Psoas muscle (tissue), 2 donors: Measurements from ENCODE around the genes OTUB2 and SERPINA5.

- PRO-cap, 2 experiments, result no peak in any of the 2 experiments
Observed at GRCh38 chr14:93181955-93182332, 2.8 kb downstream of the MOAP1 start.

DNA sequence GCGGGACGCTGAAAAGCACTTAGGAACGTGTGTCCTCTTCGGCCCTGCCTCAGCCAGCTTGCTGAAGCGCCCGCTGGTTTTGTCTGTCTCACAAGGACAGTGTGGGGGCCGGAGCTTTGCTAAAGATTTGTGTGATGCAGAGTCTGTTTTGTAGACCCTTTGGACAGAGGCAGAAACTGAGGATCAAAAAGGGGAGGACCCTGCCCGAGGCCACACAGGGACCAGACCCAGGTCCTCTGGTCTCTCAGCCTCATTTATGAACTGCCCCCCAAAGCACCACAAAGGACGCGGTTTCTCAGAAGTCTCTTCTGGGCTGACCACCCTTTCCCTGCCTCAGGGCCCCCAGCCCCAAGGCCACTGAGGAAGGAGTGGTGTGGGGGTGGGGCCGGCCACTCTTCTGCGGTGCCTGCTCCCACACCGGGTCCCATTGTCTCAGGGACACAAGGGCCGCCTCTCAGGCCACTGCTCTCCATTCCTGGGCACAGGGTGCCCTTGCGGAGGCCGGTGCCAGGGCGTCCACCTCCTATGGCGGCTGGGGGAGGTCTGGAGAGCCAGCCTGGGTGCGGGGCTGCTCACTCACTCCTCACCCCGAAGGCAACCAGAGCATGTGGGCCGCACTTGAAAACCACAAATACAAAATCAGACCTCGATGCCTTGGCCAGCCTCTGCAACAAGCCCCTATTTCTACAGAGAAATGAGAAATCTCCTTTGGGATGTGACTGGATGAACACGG, 44.2 kb downstream of the PRIMA1 start:
- PRO-cap, 2 experiments, result no peak in any of the 2 experiments

DNA sequence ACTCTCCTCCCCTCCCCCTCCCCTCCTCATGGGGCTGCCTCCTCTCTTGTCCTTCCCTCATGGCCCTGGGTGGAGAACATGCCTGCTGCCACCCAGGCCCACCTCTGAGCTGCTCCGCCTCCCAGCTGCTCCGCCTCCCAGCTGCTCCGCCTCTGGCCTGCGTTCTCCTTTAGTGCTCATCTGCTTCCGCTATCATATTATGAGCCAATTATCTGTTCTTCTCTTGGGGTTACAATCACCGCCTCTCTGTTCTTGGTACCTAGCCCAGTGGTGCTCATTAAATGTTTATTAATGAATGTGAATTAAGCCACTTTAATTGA, 32.1 kb upstream of the FAM181A start:
- PRO-cap, 2 experiments, result no peak in any of the 2 experiments

GRCh38 chr14:93980698-93981687, 4.6 kb upstream of the ASB2 start:
- PRO-cap, 2 experiments, result peak in 1 of 2 experiments; most common plus-strand start chr14:93981136 (in 1); most common minus-strand start chr14:93980889 (in 1)

DNA sequence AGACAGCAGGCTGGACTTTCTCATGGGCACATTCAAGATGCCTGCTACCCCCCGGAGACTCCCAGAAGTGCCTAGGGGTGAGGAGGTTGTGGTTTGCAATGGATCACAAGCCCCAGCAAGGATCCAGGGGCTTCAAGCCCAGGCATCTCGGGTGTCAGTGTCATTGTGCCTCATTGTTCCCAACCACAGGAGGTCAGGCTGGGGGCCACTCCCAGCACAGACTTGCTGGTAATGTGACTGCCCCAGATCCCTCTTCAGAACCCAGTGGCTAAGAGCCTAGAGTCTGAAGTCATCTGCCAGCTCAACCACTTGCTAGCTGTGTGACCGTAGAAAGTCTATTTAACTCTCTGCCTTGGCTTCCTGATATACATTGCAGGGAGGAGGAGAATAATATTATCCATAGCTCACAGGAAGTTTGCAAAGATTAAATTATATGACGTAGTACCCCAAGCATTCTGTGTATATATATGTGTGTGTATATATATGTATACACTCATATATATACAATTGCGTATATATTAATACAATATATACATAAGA, 7.7 kb upstream of the ASB2 start:
- PRO-cap, 2 experiments, result peak in 2 of 2 experiments; most common plus-strand start position 338 of the sequence (in 1); most common minus-strand start position 61 of the sequence (in 1)

- PRO-cap, 2 experiments, result no peak in any of the 2 experiments
Observed at GRCh38 chr14:94025942-94026555, at the start of gene OTUB2. TSS of gene OTUB2 (plus strand) at chr14:94026340.

DNA sequence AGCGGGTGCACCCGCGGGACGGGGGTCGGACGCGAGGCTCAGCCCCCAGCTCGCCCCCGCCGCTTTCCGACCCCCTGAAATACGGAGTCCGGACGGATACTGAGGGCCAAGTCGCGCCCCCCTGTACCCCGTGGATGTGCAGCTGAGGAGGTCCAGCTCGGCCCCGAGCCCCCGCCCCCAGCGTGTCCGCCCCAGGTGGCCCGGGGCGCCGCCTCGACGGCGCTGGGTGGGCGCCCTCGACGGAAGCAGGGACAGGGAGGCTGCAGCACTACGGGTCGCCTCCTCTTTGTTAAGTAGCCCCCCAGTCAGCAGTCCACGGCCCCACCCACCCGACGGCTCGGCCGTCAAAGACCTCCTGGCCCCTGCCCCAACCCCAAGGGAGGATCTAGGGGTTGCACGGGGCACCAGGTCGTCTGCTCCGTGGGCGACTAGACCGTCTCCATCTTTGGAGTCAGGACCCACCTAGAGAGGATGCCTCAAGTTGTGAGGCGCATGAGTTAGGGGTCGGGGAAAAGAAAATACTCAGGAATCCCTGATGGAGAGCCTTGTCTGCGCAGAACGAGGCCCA, 552 bp downstream of the OTUB2 start:
- PRO-cap, 2 experiments, result no peak in any of the 2 experiments

- PRO-cap, 2 experiments, result no peak in any of the 2 experiments
Observed at GRCh38 chr14:94078270-94078712, 2.7 kb downstream of the DDX24 start.

- PRO-cap, 2 experiments, result no peak in any of the 2 experiments
Observed at GRCh38 chr14:94290757-94291103, 2.3 kb downstream of the SERPINA10 start.

GRCh38 chr14:94305743-94306462, 12.8 kb upstream of the SERPINA10 start:
- PRO-cap, 2 experiments, result no peak in any of the 2 experiments

DNA sequence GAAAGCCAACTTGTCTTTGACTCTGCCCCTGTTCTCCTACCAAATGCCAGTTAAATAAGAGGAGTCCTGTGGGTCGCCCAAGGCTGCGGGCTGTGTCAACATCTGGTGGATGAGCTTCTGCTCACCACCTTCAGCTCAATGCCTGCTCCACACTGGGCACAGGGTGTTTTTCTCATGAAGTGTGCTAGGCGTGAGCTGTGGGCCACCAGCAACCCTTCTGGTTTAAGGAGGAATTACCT, 12.2 kb downstream of the SERPINA1 start:
- PRO-cap, 2 experiments, result no peak in any of the 2 experiments

- PRO-cap, 2 experiments, result no peak in any of the 2 experiments
Observed at GRCh38 chr14:94376475-94377007, 11.9 kb downstream of the SERPINA1 start.

- PRO-cap, 2 experiments, result no peak in any of the 2 experiments
Observed at GRCh38 chr14:94380534-94381398, 7.6 kb downstream of the SERPINA1 start.

GRCh38 chr14:94385571-94386599, 2.5 kb downstream of the SERPINA1 start:
- PRO-cap, 2 experiments, result no peak in any of the 2 experiments

GRCh38 chr14:94411686-94412157, 23.3 kb upstream of the SERPINA1 start:
- PRO-cap, 2 experiments, result no peak in any of the 2 experiments

DNA sequence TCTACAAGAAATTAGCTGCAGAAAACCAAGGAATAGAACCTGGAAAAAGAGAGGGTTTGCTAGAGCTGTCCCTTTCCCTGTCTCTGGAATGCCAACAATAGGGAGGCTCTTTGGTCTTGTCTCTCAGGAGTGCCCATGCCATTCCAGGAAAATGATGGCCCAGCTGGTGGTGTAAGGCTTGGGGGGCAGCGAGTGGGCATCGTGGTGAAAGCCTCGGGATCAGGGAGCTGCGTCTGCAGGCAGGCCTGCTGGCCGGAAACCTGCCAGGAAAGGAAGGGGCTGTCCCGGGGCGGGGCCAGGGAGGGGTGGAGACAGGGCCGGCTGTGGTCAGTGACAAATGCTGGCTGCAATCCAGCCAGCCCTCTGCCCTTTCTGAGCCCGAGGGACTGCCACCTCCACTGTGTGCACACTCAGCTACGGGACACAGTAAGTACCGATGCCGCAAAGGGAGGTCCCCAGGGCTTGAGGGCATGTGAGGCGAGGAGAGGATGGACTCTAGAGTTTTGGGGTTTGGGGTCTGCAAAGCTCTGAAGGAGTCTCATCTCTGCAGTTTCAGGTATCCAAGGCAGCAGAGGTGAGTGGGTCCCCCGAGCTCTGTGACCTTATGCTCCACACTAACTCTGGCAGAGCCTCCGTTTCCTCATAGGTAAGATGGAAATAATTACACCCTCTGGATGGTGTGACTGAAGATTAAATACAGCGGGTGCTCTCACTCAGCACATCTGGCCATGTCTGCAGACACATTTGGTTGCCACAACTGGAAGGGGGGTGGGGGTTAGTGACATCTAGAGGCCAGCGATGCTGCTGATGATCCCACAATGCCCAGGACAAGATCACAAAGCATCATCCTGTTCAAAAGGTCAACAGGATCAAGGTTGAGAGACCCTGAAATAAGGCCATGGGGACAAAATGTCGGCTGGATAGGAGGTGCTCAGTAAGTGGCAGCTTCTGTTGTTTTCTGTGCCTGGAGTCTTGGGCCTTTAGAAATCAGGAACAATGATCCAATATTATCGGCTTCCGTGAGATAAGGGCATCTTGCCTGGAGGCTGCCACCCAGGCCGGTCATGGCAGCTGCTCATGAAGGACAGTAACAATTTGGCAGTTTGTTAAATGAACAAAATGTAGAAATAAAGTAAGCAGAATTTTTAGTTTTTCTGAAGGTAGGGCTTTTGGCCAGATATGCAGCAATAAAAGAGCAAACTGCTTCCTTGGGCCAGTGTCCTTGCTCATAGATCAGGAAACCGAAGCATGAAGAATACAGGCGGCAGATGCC, at the start of gene SERPINA5:
Gene SERPINA5 (plus strand): TSS at position 362 of the 1,273 bp plus-strand sequence.
- PRO-cap, 2 experiments, result no peak in any of the 2 experiments

DNA sequence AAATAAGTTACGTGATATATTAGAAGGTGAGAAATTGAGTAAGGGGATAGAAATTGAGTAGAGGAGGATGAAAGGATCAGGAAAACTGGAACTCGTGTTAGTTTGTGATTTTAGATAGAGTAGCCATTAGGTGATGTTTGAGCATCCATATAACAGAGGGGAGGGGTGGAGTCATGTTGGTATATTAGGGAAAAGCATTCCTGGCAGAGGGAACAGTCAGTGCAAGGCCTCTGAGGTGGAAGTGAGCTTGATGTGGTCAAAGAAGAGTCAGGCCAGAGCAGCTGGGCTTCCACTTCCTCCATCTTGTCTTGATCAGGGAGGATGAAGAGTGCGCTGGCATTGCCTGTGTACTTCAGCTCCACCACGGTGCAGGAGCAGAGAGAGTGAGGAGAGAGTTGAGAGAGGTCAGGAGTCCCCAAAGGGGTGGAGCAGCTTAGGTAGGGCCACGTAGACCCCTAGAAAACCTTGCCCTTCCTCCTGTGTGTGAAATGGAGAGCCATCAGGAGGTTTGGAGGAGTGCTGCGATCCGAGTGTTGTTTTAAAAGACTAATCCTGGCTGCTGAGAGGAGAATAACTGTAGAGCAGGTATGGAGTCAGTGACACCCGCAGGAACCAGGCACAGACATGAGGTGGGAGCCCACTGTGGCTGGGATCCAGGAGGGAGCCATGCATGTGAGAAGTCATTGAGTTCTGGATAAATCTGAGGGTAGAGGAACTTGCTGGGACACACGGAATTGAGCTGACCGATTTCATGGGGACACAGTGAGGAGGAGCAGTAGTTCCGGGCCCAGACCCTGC, 8.0 kb downstream of the SERPINA3 start:
- PRO-cap, 2 experiments, result no peak in any of the 2 experiments

GRCh38 chr14:95155035-95155732, 2.1 kb downstream of the DICER1 start:
- PRO-cap, 2 experiments, result no peak in any of the 2 experiments

DNA sequence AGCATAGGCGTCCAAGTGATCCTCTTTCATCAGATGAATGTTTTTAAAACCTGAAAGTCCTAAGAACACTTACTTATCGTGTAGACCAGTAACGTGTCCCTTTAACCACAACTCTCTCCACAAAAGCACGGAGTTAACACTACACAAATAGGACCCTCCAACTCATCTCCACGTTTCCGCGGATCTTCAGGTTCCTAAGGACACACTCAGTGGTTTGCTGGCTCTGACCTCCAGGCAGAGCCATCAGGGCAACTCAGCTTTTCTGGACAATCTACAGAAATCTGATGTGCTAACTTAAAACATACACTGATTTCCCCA, 1.1 kb downstream of the DICER1 start:
- PRO-cap, 2 experiments, result no peak in any of the 2 experiments

DNA sequence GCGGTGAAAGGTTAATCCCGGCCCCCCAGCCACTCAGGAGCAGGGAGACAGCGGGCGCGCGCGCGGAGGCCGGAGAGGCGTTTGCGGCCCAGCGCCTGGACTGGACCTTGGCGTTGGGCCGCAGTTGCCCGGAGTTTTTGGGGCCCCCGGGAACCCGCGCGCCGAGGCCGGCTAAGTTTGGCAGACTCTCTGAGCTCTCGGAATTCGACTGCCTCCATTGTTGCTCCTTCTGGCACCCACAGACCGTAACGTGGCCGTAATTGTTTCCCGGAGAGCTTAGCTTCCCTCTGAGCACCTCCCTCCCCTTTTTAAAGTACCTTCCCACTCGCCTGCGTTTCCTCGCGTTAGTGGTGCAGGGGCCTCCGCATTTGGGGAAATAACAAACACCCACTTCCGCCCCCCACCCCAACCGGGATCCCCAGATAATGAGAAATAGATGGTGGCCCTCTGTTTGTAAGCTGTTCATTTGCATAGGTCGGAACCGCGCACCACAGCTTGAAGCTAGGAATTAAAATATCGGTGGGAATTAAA, 350 bp upstream of the DICER1 start:
- PRO-cap, 2 experiments, result peak in 2 of 2 experiments; most common plus-strand start position 74 of the sequence (in 2)